ENCODE measurements around the gene MYO9A.

GRCh38 chr15:72117679-72118226 lies at the start of gene MYO9A:
MYO9A (minus strand) TSS chr15:72118150.
- RRBS: 3% methylated on average over 34 of the region's 71 CpGs

GRCh38 chr15:72167857-72168844 lies 29.4 kb downstream of the GRAMD2A start:
- RRBS: no CpG with 5 or more reads among the region's 11 CpGs

GRCh38 chr15:72227753-72227930 lies 3.3 kb downstream of the PKM start:
- RRBS: no CpG with 5 or more reads among the region's 2 CpGs

DNA sequence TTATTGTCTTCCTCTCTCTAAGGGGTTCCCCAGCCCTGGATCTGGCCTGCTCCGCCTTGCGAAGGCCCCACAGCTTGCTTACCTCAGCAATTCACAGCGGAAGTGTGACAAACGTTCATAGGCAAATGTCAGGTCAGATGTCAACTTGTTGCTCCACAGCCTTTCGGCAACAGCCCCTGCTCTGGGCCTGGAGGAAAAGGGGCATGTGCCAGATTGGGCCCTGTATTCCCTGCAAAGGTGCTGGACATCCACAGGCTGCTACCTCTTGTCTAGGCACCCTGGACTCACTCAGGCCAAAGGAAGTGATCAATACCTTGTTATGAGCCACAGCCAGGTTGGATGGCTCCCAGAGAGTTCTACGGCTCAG lies 25.4 kb upstream of the CELF6 start:
- RRBS: no CpG with 5 or more reads among the region's 6 CpGs

GRCh38 chr15:72477263-72478003 lies 3.3 kb downstream of the ARIH1 start:
- RRBS: no CpG with 5 or more reads among the region's 2 CpGs

- RRBS: no CpG with 5 or more reads among the region's 1 CpG
Measured at GRCh38 chr15:72485769-72486135, 11.6 kb downstream of the ARIH1 start.

DNA sequence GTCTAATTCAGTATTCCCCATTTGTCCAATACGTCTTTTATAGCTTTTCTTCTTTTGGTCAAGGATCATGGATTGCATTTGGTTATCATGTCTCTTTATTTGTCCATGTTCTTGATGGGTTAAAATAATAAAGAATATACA lies 21.1 kb downstream of the ARIH1 start:
- RRBS: no CpG with 5 or more reads among the region's 1 CpG

- RRBS: no CpG with 5 or more reads among the region's 2 CpGs
Measured at GRCh38 chr15:72526963-72527724, 53.0 kb downstream of the ARIH1 start.

DNA sequence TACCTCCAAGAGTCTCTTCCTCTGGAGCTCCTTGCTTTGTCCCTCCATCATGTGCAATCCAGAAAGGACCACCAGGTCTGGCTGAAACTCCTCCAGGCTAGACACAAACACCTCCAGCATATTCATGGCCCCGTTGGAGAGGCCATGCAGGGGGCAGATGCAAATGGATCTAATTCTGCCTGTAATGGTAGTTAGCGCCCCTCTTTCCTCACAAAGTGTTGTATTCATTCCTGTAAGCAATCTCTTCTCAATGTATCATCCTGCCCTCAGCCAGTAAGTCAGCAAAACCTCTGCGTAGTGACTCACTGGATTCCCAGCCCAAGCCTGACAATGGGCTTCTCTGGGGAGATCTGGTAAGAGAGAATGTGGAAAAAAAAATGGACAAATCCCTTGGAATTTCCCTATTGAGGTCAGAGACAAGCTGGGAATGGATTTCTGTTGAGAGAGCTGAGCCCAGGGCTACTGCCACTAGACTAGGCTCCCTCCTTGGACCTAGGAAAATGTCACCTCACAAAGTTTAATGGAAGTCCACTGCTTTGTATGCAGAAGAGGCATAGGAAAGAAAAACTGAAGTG lies 25.4 kb downstream of the ADPGK start:
- RRBS: no CpG with 5 or more reads among the region's 3 CpGs

DNA sequence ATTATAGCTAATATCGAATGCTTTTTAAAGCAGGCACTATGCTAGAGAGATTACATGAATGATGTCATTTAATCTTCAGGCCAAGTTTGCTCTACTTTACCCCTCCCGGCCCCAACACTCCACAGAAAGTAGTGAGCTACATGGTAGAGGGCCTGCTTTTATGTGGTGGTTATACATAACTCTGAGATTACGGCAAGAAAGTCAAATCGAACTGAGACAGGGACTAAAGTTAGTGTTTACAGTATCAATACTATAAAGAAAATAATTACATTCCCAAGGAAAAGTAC lies 1.1 kb downstream of the ADPGK start:
- RRBS: no CpG with 5 or more reads among the region's 4 CpGs

GRCh38 chr15:72784236-72784761 lies 741 bp upstream of the ADPGK start:
- RRBS: no CpG with 5 or more reads among the region's 13 CpGs

- RRBS: no CpG with 5 or more reads among the region's 10 CpGs
Measured at GRCh38 chr15:72994702-72995432, 57.4 kb upstream of the NEO1 start.

DNA sequence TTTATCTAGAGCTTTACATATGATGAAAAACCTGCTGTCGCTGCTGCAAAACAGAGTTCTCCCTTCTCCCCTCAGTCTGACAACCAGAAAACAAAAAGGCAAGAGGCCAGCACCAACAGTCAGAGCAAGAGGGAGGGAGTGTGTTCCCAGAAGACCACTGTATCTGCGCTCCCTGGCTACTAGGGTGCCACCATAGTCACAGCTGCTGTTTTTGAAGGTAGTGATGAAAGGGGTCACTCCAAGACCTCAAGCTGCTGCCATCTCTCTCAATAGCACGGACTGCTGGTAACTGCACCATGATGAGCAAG lies 33.0 kb upstream of the NEO1 start:
- RRBS: no CpG with 5 or more reads among the region's 3 CpGs

DNA sequence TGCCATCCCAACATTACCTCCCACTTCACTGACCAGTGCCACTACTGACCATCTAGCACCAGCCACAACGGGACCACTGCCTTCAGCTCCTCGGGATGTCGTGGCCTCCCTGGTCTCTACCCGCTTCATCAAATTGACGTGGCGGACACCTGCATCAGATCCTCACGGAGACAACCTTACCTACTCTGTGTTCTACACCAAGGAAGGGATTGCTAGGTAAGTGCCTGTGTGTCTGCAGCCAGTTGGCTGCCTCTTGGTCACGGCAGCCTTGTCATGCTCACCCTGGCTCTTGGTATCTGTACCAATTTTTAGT lies 132.5 kb downstream of the HCN4 start:
- RRBS: no CpG with 5 or more reads among the region's 8 CpGs

GRCh38 chr15:73571977-73572176 lies 61.3 kb downstream of the NPTN start:
- RRBS: no CpG with 5 or more reads among the region's 4 CpGs

- RRBS: no CpG with 5 or more reads among the region's 3 CpGs
Measured at GRCh38 chr15:73609954-73610461, 23.2 kb downstream of the NPTN start.

- RRBS: no CpG with 5 or more reads among the region's 10 CpGs
Measured at GRCh38 chr15:73774806-73775180, 21.6 kb upstream of the INSYN1 start.

DNA sequence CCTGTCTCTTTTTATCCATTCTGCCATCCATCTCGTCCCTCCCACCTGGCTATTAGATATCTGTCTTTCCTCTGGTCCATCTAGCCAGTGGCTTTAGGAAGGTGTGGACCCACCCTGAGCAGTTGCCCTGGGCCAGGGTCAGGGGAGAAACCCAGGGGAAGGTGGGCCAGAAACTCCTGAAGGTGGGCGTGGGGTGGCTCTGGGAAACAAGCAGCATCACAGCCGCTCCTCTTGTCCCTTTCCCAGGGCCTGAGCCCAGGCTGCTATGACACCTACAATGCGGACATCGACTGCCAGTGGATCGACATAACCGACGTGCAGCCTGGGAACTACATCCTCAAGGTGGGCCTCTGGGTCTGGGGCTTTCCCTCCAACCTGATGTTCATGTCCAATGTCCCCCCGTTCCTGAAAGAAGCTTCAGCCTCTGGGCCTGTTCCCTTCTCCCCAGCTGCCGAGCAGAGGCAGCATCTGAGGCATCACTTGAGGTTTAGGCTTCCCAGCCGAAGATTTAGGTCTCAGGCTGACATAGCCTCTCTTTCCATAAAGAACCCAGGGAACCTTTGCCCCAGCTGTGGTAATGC lies 21.4 kb downstream of the LOXL1 start:
- RRBS: no CpG with 5 or more reads among the region's 11 CpGs

DNA sequence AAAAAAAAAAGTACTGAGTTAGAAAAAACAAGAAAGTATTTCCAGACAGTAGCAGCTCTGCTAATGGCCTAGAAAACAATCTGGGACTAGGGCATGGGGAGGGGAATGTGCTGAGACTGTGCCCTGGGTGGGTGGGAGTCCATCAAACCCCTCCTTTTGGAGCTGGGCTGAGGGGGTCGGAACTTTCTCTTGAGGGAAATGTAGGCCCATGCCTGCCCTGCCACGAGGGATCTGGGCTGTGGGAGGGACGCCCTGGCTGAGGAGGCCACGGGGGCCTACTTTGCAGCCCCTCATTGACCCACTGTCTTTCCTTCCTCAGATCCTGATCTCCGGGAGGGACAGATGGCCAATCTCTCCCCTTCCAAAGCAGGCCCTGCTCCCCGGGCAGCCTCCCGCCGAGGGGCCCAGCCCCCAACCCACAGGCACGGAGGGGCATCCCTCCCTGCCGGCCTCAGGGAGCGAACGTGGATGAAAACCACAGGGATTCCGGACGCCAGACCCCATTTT lies 25.3 kb downstream of the LOXL1 start:
- RRBS: 74% methylated on average over 9 of the region's 14 CpGs

DNA sequence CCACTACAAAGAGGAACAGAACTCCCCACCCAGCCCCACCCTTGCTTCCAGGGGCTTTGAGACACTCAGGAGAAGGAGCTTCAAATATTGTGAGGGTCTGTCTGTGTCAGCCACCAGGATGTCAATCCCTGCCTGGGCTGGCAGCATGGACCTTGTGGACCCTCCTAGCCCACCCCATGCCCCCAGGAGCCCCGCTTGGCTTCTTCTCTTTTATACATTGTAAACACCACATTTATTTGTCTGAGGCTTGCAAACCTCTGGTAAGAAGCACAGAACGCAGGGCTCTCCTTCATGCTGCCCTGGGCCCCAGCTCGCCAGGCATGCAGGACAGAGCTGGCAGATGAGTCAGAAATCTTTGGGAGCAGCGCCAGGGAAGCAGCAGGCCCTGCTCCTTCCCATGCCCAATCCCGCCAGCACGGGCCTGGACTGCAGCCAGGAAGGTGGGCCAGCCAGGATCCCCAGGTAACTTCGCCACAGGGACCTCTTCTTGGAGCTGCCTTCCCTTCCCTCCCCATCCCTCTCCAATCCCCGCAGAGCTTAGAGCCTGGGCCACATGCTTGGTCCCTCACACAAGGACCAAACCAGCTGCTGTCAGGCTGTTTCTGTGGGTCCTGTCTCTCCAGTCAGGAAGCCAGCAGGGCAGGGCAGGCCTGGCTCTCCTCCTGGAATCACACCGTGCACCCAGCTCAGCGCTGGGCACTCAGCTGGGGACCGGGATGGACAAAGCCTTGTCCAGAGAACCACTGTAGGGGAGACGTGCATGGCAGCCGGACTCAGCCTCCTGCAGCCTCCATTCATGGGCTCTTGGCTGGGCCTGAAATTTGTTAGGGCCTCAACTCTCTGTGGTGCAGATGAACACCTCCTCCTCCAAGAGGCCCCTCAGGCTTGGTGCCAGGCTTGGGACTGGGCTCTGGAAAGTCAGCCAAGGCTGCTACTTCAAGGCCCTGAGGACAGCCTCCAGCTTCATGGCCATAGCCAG lies 8.8 kb downstream of the STOML1 start:
- RRBS: no CpG with 5 or more reads among the region's 13 CpGs

Data from HL-60 (cell line).